ReNcell CX (cell line): ENCODE results near the genes DUT and COPS2.

DNA sequence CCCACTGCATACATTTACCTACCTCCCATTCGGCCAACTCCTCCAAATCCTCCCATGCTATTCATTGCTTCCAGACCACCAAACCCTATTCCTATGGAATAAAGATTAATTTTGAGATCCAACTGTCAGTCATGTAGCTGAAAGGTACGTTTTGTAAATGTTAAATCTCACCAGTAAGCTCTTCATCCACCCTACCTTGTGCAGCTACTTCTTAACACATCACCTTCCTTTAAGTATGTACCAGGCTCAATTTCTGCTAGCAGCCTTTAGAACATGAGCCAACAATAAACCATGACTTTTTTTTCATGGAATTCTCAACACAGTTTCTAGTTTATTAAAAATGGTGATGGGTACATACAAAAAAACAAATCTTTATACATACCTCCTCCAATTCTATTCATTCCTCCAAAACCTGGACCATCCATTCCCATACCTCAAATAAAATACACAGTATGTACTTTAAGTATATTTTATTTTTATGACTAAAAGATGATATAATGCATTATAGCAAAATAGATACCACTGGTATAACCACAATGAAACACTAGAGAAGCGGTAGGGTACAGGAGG lies 26.2 kb downstream of the MYEF2 start:
- PRO-cap, result no peak

DNA sequence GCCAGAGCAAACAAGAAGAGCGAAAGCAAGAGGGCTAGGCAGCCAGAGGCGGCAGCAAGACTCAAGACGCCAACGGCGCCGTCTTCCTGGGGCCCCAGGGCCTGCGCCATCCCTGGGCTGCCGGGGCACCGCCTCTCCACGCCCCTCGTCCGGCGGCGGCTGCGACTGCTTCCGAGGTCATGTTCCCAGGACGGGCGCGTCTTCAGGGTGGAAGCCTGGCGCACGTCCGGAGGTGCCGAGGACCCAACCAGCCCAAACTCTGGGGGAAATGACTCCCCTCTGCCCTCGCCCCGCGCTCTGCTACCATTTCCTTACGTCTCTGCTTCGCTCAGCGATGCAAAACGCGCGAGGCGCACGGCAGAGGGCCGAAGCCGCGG lies at the start of gene DUT:
TSS of gene DUT (plus strand) at position 182 of the 377 bp plus-strand sequence.
- PRO-cap, result bidirectional peak, plus-strand start at position 188 of the sequence, minus-strand start at position 126 of the sequence

- PRO-cap, result no peak
Measured at GRCh38 chr15:48515167-48515653, 130.3 kb downstream of the FBN1 start.

GRCh38 chr15:48557153-48557958 lies 88.2 kb downstream of the FBN1 start:
- PRO-cap, result no peak

GRCh38 chr15:48766947-48767740 lies 43.7 kb downstream of the CEP152 start:
- PRO-cap, result no peak

DNA sequence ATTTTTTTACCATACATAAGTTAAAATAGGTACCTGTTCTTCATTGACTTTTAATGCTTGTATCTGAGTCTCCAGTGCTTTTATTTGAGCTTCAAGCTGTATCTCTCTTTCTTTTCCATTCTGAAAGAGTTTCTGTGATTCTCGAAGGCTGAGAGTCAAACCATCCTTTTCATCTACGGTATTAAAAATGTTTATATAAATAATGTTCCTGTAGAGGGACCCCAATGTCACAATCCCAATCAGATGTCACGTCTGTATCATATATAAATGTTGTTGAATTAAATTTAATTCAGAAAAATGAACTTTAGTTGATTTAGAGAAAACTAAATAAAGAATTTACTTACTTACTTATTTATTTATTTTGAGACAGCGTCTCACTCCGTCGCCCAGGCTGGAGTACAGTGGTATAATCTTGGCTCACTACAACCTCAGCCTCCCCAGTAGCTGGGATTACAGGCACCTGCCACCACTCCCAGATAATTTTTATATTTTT lies 19.6 kb downstream of the CEP152 start:
- PRO-cap, result no peak

DNA sequence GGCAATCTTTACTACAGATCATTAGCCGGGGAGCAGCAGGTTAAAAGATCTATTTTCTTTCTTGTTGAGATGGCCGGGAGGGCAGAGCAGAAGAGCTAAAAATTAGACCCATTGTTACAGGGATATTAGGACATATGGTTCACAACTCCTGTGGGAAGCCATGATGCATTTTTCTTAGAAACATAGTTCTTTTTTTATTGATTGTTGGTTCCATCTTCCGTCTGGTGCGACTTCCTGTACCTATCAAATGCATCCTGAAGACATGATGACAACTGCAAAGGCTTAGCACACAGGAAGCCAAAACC lies 337 bp upstream of the SHC4 start:
- PRO-cap, result bidirectional peak, plus-strand start at position 27 of the sequence, minus-strand start outside the sequence

- PRO-cap, result no peak
Measured at GRCh38 chr15:49138069-49138469, 17.3 kb downstream of the COPS2 start.

DNA sequence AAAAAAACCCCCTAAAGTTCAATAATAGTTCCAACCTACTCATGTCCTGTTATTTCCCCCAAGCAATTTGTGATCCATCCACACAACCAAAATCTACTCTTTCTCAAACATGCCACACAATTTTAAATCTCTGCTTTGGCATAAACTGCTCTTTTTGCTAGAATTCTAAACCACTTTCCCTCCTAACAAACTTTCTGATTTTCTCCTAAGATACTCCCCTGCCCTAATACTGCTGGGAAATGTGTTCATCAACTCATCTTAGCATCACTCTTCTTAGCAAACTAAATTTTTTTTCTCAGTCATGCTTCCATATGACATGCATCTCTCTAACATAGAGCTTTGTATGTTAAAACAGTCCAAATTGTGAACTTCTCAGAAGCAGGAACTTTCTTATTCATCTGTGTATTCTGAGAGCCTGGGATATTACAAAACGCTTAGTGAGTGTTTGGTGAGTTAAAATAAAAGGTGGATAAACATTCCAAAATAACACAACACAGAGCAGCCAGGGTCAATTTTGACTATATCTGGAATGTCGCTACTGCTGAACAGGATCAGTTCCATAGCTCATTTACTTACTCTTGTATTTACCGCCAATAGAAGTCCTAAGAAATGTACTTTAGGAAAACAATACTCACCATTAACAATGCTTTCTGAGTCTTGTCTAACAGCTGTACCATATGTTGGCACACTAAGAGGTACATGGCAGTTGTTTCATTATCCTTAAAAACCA lies 6.1 kb downstream of the COPS2 start:
- PRO-cap, result no peak

DNA sequence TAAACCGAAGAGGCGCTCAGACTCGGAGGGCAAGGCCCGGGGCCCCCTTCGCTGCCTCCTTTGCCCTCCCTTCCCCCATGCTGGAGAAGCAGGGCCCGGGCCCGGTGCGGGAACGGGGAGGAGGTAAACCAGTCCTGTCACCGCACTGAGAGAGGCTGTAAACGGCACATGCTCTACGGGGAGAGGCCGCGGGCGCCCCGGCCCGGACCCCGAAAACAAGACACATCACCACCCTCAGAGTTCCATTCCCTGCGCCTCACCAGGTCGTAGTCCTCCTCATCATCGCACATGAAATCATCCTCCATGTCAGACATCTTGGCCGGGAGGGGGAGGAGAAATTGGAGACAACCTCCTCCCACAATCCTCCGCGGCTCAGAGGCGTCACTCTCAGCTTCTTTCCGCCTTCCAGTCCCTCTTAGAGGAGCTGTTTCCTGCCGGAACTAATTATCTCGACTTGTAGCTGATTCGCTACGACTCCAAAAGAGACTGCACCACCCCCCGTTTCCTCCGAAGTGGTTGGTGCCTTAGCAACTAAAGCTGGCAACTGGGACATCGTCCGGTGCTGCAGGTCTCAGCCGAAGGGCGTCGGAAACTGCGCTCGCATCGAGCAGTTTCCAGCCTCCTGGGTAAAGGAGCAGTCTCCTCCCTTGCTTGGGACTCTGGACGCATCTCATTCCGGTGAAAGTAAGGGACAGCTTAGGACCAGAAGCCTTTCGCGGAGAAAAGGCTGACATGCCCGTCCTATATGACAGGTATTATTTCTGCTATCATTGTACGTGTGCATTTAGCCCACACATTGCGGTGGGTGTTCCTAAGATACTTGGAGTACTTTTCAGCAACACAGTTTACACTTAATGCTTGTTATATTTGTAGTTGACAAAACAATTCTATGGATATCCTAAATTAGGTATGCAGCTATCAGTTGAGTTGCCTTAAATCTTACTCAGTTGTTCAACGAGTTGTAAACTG lies at the start of gene COPS2:
TSS of gene COPS2 (minus strand) at position 335 of the 969 bp plus-strand sequence.
- PRO-cap, result bidirectional peak, plus-strand start at position 558 of the sequence, minus-strand start at position 334 of the sequence

GRCh38 chr15:49423791-49424634 lies 971 bp downstream of the FGF7 start:
- PRO-cap, result no peak

GRCh38 chr15:49468579-49468970 lies 45.5 kb downstream of the FGF7 start:
- PRO-cap, result no peak

DNA sequence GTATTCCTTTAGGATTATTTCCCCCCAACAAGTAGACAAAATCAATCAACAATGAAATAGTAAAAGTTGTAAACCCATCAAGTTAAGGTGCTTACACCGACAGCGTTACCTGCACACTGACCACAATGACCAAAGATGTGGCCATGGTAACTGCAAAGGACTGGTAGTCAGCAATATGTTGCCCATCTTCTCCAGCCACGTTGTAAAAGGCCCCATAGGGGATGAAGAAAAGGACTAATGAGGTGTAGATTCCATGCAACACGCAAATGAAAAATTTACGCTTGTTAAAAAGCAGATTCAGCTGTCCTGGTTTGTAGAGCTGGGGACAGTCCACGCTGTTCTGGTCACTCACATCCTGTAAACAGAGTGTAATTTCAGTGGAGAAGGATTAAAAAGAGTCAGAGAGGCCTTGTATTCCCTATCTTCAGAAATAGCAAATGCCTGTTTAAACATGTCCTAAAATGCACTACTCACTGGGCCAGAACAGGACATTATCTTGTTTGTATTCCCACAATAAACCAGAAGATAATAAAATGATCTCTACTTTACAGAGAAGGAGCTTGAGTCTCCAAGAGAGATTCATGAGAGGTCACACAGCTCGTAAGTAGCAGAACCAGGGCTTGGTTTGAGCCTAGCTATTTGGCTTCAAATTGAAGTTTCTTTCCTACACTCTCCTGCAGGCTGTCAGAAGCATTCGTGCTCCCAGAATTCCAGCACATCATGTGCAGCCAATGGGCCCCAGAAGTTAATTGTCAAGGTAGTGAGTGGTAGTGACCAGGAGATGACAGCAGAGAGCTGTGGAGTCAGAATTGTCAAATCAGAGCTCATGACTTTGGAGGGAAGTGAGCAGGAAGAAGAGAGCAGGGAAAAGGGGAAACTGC lies 242.6 kb downstream of the ATP8B4 start:
- PRO-cap, result no peak

GRCh38 chr15:50088432-50088821 lies 30.6 kb downstream of the ATP8B4 start:
- PRO-cap, result no peak

DNA sequence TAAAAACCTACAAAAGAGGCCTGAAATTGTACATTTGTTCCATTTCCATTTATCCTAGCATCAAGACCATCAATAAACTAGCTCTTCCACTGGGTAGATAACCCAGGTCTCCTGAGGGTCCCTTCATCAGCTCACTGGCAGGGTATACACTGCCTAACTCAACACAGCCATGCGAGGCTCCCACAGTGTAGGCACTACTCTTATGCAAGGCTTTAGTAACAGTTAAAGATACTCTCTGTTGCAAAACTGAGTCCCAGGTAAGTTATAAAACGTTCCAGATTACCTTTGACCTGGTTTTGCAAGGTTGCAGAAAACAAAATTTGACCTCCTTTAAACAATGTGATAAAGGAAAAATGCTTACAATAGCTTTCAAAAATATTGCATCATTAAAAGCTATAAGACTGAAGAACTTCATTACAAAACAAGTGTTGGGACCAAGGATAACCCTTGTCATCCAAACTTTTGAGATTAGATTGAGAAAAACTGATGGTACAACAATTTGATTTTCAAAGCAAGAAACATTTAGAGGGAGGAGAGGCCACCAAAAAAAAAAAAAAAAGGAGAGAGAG lies 5.5 kb downstream of the SLC27A2 start:
- PRO-cap, result no peak

GRCh38 chr15:50210374-50211061 lies 28.5 kb downstream of the SLC27A2 start:
- PRO-cap, result no peak

GRCh38 chr15:50244713-50245268 lies 20.7 kb downstream of the HDC start:
- PRO-cap, result no peak

DNA sequence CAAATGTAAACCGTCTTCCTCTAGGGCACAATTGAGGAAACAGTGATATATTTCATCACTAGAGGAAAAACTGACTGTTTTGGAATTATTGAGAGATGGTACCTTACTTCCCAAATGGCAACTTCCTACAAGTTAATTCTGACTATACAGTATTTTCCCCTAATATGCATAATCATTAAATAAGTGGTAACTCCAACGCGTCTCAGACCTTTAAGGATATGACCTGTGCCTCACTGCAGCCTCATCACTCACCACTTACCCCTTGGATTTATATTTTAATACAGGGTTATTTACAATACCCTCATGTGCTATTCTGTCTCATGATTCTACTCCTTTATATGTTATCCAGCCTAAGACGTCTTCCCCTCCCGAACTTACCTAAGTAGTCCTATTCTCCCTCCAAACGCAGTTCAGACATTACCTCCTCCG lies 13.3 kb downstream of the GABPB1 start:
- PRO-cap, result no peak

DNA sequence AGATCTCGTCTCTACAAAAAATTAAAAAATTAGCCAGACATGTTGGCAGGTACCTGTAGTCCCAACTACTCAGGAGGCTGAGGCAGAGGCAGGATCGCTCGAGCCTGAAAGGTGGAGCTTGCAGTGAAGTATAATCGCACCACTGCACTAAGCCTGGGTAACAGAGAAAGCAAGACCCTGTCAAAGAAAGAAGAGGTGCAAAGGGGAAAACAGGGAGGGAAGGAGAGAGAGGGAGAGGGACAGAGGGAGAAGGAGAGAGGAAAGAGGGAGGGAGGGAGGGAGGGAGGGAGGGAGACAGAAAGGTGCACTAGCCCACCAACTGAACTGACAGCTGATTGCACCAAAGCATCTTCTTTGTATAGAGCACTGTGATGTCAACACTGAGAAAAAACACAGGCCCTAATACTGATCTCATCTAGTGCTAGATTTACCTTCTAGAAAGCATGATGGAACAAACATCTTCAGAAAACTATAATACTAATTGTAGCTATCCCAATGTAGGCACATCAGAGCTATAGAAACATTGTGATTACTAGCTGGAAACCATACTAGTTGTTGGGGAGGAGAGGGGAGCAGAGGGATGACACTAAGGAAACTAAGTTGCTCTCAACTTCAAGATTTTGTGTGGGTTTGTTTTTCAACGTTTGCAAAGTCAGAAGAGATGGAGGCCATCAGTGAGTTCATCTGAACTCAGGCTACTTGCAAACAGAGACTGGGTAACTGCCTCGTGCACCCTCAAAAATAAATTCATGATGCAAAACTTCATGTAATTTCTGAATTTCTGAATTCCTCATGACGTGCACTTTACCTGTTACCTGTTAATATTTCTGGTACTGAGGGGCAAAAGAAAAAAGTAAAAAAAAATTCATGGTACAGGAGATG lies 3.4 kb downstream of the GABPB1 start:
- PRO-cap, result no peak

DNA sequence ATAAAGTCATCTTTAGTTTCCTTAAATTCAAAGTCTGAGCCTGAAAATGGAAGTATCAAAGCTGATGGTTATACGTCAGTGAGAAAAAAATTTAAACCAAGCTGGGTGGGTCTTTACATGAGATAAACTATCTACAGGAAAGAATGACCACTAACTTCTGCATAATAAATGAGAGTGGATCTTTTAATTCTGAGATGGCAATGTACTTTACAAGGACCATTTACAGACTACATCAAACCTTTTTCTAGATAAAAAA lies 1.5 kb downstream of the GABPB1 start:
- PRO-cap, result no peak